Left lobe of liver (tissue), 1 donor: Measurements from ENCODE around the gene INTS14.

GRCh38 chr15:64893308-64894341, 18.1 kb upstream of the ANKDD1A start:
- PRO-cap, result bidirectional peak, plus-strand start at chr15:64894027, minus-strand start at chr15:64893839; bidirectional peak, plus-strand start at chr15:64894258, minus-strand start at chr15:64894068

GRCh38 chr15:64897018-64898130, 14.3 kb upstream of the ANKDD1A start:
- PRO-cap, result no peak

- PRO-cap, result no peak
Observed at GRCh38 chr15:64915576-64916220, 4.0 kb downstream of the ANKDD1A start.

DNA sequence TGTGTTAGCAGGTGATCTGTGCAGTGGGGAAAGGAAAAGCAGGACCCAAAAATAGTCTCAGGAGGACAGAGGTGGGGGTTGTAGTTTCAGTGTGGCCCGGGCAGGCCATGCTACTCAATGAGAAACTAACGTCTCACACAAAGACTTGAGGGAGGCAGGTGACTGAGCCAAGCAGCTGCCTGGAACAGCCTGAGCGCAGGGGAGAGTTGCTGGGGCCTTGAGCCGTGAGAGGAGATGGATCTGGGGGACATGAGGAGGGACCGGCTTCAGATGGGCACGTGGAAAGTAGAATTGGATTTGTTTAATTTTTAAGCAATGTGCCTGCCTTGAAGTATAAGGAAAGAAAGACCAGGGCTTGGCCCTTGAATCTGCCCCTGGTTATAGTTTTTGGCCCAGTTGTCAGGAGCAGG, 18.6 kb downstream of the ANKDD1A start:
- PRO-cap, result no peak

DNA sequence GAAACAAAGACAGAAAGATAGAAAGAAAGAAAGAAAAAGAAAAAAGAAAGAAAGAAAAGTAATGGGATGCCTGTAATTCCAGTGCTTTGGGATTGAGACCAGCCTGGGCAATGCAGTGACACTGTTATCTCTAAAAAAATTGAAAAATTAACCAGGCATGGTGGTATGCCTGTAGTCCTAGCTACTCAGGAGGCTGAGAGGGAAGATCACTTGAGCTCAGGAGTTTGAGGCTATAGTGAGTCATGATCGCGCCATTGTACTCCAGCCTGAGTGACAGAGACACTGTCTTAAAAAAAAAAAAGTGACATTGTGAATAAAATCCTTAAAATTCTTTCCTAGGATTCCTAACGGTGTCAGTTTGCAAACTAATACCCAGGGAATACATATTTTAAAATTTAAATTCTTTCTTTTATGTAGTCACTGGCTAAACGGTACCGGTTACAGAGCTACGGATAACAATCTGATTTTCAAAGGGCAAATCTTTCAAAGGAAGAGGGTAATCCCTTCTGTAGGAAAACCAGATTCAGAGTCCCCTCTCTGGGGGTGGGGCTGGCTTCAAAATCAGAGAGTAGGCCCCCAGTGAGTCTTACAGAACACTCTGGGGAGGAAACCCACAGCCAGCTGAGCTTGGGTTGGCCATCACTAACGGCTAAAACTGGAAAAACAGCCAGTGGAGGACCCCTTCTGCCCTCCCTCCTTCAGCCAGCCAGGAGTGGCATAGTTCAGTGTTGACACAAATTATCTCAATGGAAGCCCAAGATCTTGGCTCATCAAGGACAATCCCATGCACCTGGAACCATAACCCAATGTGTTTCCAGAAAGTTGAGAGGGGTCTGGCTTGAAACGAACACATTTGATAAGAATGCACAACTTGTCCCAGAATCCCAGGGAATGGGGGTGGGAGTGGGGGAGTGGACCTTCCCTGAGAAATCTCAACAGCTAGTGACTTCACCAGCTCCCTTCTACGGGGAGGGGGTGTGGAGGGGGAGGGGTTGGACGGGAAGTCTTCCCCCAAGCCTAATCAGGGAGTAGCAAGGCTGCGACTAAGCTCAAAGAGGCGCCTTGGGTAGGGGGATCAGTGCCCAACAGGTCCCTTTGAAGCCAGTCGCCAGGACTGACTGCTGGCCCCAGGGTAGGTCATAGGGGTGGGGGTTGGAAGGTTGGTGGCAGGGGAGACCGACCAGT, 1.2 kb downstream of the RASL12 start:
- PRO-cap, result no peak

DNA sequence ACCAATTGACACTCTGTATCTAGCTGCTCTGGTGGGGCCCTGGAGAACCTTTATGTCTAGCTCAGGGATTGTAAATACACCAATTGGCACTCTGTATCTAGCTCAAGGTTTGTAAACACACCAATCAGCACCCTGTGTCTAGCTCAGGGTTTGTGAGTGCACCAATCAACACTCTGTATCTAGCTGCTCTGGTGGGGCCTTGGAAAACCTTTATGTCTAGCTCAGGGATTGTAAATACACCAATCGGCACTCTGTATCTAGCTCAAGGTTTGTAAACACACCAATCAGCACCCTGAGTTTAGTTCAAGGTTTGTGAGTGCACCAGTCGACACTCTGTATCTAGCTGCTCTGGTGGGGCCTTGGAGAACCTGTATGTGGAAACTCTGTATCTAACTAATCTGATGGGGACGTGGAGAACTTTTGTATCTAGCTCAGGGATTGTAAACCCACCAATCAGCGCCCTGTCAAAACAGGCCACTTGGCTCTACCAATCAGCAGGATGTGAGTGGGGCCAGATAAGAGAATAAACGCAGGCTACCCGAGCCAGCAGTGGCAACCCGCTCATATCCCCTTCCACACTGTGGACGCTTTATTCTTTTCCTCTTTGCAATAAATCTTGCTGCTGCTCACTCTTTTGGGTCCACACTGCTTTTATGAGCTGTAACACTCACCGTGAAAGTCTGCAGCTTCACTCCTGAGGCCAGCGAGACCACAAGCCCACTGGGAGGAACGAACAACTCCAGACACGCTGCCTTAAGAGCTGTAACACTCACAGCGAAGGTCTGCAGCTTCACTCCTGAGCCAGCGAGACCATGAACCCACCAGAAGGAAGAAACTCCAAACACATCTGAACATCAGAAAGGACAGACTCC, 685 bp upstream of the KBTBD13 start:
- PRO-cap, result no peak

DNA sequence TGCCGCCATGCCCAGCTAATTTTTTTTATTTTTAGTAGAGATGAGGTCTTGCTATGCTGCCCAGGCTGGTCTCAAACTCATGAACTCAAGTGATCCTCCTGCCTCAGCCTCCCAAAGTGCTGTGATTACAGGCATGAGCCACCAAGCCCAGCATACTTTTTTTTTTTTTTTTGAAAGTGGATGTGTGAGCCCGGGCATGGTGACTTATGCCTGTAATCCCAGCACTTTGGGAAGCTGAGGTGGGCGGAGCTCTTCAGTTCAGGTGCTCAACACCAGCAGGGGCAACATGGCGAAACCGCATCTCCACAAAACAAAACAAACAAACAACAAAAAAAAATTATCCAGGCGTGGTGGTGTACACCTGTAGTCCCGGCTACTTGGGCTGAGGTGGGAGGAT, 12.6 kb downstream of the PARP16 start:
- PRO-cap, result no peak

GRCh38 chr15:65287001-65287199, 217 bp upstream of the PARP16 start:
- PRO-cap, result bidirectional peak, plus-strand start at chr15:65287126, minus-strand start at chr15:65286884

DNA sequence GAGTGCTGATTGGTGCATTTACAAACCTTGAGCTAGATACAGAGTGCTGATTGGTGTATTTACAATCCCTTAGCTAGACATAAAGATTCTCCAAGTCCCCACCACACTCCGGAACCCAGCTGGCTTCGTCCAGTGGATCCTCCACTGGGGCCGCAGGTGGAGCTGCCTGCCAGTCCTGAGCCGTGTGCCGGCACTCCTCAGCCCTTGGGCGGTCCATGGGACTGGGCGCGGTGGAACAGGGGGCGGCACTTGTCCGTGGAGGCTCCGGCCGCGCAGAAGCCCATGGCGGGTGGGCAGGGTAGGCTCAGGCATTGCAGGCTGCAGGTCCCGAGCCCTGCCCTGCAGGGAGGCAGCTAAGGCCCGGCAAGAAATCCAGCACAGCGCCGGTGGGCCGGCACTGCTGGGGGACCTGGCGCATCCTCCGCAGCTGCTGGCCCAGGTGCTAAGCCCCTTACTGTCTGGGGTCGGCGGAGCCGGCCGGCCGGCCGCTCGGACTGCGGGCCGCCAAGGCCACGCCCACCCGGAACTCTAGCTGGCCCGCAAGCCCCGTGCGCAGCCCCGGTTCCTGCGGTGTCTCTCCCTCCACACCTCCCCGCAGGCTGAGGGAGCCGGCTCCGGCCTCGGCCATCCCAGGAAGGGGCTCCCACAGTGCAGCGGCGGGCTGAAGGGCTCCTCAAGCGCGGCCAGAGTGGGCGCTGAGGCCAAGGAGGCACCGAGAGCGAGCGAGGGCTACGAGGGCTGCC, 14.4 kb upstream of the PARP16 start:
- PRO-cap, result no peak

DNA sequence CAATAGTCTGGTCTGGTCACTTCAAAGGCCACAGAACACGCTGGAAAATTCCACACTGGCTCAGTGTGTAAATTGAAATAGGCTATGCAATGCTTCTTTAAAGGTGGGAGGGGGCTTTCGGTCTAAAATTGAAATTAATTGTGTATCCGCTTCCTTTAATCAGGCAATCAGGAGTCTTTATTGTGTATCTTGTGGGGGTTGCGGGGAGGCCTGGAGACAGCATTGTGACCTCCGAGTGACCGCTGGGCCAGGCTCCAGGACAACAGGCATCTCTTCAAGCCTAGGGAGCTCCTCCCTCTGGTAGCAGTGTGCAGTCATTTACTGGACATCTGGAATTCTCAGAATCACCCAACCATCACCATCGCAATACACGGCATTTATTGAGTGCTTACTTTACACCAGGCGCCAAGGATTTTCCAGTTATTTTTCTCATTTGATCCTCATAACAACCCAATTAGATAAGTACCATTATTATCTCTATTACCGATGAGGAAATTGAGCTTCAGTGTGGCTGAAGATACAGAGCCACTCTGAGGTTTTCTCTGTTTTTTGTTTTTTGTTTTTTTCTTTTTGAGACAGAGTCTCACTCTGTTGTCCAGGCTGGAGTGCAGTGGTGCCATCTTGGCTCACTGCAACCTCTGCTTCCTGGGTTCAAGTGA, 26.0 kb upstream of the PARP16 start:
- PRO-cap, result no peak

DNA sequence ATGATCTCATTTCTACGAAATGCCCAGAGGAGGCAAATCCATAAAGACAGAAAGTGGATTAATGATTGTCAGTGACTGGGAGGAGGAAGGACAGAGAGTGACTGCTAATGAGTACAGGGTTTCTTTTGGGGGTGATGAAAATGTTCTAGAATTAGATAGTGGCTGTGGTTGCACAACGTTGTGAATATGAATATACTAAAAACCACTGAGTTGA, 11.1 kb downstream of the IGDCC4 start:
- PRO-cap, result no peak

- PRO-cap, result no peak
Observed at GRCh38 chr15:65414666-65415753, 7.7 kb downstream of the IGDCC4 start.

- PRO-cap, result no peak
Observed at GRCh38 chr15:65461805-65462292, 39.1 kb upstream of the IGDCC4 start.

DNA sequence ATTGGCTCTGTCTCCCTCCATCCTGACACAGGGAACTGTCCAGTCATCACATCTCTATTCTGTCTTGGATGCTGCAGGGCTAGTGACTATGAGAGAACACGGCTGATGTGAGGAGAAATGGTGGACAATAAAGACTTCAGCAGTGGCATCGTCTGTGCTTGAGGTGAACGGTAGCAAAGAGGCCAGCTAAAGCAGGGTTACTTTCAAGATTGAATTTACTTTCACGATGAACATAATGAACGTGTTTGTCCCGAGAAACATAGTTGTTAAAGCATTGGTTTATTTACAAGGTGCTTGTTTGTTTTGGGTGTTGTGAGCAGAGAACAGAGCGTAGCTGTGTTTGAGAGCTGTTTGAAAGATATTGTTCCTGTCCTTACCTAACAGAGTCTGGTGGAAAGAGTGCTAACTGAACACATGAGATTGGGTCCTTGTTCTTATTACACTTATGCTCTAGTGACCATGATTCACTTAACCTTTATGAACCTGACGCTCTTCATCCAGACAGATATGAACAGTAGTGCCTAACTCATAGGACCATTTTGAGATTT, 4.1 kb downstream of the HACD3 start:
- PRO-cap, result no peak

DNA sequence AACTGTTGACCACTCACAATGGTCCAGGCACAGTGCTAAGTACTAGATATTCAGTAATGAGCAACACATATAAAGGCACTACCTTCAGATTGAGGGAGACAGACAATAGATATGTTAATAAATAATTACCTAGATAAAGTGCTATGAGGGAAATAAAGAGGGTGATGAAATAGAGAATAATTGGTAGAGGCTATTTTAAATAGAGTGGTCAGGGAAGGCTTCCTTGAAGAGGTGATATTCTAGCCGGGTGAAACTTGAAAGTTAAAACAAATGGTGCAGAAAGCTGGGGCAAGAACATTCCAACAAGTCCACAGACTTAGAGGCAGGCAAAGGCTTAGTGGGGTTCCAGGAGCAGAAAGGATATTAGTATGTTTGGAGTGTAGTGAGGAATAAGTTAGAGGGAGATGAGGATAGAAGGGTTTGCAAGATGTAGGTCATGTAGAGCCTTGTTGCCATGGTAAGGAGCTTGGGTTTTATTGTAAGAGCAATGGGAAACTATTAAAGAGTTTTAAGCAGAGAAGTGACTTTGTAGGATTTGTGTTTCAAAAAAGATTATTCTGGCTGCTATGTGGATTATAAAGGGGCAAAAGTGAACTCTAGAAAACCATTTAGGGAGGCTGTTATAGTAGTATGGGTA, 10.1 kb downstream of the HACD3 start:
- PRO-cap, result no peak

- PRO-cap, result bidirectional peak, plus-strand start at chr15:65611381, minus-strand start at chr15:65611123
Observed at GRCh38 chr15:65610593-65611883, at the start of gene INTS14. Gene INTS14, minus strand, starts transcription at chr15:65611131.

DNA sequence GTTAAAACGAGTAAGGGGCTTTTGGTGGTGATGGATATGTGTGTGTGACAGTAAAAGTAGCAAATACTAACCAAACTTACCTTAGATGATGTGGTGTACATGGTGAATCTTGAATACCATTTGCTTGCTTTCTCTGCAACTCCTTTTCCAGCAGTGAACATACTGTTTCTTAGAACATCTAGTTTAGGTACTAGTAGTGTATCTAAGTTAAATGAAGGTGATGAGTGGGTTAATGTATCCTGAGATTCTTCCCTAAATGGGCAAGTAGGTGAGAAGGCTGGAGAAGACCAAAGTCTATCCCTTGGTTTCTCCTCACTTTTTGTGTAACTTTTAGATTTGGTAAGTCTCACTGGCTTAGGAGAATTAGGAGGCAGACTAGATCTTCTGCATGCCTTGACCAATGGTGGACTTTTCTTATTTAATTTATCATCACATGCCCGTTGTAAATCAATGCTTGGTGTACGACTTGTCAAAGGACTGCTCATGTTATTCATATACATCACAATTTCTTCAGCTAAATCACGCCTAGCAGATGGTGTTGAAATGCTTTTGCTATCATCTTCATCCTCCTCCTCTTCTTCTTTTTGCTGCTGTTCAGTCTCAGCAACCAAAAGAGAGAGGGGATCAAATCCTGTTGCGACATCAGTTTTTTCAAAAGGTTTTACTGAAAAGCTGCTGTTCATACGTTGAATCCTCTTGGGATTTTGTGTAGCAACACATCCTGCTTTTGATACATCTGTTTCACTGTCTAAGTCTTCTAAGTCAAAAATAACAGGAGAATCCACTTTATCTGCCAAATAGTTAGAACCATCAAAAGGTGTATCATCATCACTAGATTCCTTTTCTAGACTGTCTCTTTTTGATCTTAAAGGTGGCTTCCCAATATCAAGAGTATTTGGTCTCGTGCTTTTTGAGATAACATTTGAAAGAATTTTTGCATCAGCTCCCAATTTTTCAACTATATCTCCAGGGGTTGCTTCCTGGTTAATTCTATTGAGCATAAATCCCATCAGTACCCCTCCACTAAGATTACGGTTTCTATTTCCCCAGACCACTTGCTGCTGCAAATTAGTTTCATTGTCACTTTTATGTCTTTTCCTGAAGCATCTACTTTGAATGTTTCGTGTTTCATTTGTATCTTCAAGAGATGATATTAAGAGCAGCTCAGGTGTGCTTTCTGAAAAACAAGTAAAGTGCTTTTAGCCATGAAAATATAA, 69.0 kb downstream of the SLC24A1 start:
- PRO-cap, result no peak

DNA sequence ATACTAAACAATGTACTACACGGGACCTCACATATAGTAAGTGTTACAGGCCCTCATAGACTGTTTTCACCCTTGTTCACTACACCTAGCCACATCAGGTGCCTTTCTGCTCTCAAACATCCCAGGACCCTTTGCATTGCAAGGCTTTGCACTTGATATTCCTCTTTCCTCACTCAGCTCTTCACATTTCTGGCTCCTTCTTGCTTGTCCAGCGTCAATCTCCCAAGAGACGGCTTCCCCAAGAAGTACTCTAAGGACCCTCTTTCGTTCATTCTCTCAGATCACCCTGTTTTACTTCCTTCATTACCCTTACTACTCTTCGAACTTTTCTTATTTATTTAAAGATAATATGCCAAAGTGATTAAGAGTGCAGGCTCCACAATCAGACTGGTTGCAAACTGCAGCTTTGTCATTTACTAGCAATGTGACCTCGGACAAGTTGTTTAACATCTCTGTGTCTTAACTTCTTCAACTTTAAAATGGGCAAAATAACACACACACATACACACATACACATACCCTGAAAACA, 9.9 kb downstream of the DENND4A start:
- PRO-cap, result no peak

DNA sequence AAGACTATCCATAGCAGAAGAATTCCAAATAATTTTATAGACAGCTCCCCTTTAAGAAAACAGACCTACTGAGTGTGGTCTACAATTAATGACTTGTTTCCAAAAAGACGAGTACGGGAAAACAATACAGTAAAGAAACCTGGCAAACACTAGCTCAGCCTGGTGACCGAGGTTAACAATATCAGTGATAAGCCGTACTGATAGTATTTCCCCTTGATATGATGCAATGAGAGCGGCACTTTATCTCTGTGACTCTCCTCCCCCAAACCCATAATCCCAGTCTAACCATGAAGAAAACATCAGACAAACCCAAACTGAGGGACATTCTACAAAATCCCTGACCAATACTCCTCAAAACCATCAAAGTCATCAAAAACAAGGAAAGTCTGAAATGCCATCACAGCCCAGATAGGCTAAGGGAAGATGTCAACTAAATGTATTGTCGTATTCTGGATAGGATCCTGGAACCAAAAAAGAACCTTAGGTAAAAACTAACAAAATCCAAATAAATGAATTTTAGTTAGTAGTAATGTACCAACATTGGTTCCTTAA, 8.2 kb downstream of the DENND4A start:
- PRO-cap, result no peak

- PRO-cap, result bidirectional peak, plus-strand start at chr15:65791745, minus-strand start at chr15:65791612; bidirectional peak, plus-strand start at chr15:65792049, minus-strand start at chr15:65791916
Observed at GRCh38 chr15:65791664-65791954, 484 bp downstream of the DENND4A start.